ENCODE measurements around a stretch of chr19.

- RRBS, result no CpG with 5 or more reads among the region's 9 CpGs
Observed at GRCh38 chr19:39897844-39898184, 51.6 kb upstream of the FBL start.

- RRBS, result 2% methylated on average over 9 of the region's 19 CpGs
Observed at GRCh38 chr19:39971308-39971614, 296 bp downstream of the PSMC4 start.

DNA sequence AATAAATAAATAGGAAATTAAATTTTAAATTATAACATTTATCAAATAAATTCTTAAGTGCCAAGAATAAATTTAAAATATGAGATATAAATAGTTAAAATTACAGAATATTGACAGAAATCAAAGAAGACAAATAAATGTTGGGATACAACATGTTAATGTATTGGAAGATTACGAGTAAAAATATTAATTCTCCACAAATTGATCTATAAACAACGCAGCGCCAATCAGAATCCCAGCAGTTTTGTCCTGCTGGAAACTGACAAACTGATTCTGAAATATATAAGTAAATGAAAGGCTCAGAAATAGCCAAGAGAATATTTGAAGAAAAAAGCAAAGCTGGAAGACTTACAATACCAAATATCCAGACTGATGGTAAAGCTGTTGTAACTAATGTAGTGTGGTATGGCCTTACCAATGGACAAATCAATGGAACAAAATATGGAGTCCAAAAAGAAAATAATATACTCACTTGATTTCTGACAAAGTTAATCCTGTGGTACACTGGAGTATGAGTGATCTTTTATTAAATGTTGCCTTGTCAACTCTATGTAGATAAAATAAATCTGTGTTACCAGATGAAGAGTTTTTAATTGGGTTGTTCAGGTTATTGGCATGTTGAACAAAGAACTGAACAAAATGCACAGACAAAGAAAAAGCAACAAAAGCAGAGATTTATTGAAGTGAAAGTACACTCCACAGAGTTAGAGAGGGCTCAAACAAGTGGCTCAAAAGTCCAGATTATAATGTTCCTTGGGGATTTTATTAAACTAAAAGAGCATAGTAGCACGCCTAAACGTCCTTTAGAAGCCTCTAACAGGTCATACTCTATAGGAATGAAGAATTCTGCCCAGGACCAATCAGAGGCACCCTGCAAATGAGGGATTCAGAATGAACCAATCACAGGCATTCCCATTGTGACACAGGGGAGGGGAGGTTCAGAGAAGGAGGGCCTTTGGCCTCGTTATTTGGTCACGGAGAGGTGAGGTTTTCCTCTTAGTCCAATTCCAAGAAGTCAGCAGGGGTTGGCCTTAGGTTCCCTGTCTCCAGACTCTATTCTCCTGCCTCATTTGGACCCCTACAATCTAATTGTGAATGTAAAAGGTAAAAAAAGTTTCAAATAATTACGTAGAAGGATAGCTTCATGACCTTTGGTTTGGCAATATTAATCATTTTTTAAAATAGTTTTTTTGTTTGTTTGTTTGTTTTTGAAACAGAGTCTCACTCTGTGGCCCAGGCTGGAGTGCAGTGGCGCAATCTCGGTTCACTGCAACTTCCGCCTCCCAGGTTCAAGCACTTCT is 12.7 kb downstream of the PSMC4 start:
- RRBS, result no CpG with 5 or more reads among the region's 11 CpGs

- RRBS, result 5% methylated on average over 20 of the region's 26 CpGs
Observed at GRCh38 chr19:40191527-40191692, 184 bp downstream of the MAP3K10 start.

DNA sequence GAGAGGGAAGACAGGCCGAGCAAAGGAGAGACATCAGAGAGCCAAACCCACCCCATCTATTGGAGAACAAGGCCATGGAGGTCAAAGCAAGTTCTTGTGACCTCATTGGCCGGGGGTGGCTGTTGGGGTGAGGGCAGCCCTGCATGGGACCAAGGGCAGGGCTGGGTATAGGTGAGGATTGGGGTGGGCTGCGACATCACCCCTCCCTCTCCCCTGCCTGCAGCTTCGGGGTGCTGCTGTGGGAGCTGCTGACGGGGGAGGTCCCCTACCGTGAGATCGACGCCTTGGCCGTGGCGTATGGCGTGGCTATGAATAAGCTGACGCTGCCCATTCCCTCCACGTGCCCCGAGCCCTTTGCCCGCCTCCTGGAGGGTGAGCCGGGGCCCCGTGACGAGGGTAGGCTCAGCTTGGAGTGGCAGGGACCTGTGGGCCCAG is 13.1 kb downstream of the MAP3K10 start:
- RRBS, result no CpG with 5 or more reads among the region's 18 CpGs

DNA sequence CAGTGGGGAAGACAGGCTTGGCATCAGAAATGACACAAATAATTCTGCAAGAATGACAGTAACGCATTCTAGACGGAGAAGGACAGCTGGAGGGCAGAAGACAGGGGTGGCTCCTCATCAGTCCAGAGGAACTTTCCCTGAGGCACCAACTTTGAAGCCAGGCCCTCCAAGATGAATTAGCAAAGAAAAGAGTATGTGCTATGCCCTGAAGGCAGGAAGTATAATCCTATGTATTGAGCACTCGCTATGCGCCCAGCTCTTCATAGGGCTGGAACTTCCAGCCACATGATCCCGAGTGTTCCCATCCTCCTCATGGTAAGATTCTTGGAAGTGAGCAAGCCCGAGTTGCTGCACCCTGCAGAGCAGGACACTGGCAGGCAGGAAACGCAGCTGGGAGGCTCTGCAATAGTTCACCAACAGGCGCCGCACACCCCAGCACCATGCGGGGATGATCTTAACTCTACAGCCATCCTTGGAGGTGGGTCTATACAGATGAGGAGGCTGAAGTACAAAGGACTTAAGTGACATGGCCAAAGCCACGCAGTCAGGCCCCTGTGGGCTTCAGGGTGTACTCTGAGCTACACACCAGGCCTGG is 25.3 kb downstream of the C19orf47 start:
- RRBS, result no CpG with 5 or more reads among the region's 11 CpGs

- RRBS, result no CpG with 5 or more reads among the region's 7 CpGs
Observed at GRCh38 chr19:40344636-40345055, 3.6 kb downstream of the C19orf47 start.

GRCh38 chr19:40357841-40358117 is 9.3 kb downstream of the PLD3 start:
- RRBS, result no CpG with 5 or more reads among the region's 1 CpG

GRCh38 chr19:40367318-40368033 is 19.0 kb downstream of the PLD3 start:
- RRBS, result no CpG with 5 or more reads among the region's 21 CpGs

DNA sequence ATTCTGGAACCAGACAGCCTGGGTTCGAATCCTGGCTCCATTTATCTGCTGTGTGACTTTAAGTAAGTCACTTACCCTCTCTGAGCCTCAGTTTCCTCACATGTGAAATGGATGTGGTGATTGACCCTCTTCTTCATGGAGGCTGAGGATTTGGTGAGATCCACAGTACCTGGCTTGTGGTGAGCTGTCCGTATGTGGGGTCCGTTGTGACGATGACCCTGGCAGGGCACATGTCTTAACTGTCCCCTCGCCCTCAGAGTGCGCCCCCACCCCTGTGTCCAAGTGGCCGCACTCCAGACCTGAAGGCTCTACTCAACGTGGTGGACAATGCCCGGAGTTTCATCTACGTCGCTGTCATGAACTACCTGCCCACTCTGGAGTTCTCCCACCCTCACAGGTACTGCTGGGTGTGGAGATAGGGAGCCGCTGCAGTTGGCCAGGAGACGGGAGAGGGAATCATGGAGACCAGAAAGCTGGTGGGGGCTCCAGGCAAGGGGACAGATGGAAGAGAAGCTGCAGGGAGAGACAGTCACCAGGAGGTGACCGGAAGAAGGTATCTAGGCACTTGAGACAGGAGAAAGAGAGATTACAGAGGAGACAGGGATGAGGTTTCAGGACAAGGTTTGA is 15.6 kb downstream of the HIPK4 start:
- RRBS, result no CpG with 5 or more reads among the region's 14 CpGs

GRCh38 chr19:40414687-40415249 is 1.6 kb upstream of the PRX start:
- RRBS, result 64% methylated on average over 5 of the region's 14 CpGs

DNA sequence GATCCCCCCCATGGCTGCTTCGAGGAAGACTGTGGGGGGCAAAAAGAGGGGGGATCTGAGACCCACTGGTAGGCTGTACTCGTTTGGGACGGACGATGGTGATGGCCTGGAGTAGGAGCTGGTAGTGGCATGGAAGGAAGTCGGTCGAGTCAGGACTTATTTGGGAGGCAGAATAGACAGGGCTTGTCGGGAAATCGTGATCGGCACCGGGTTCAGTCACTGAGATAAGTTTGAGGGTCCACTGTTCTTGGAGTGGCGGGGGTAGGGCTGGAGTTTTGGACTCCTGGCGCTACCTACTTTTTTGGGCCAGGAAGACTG is 869 bp downstream of the SERTAD1 start:
- RRBS, result no CpG with 5 or more reads among the region's 12 CpGs

DNA sequence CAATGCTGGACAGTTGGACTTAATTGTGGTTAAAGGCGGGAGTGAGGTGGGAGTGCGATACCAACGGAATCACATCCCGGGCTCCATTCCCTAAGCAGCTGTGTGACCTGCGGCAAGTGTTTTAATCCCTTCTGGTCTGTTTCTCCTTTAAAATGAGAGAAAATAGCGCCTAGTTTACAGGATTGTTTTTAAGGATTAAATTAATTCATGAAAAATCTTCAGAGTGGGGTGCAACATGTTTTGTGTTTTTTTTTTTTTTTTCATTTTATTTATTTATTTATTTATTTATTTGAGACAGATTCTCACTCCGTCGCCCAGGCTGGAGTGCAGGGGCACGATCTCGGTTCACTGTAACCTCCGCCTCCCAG is 687 bp upstream of the SERTAD1 start:
- RRBS, result no CpG with 5 or more reads among the region's 11 CpGs

DNA sequence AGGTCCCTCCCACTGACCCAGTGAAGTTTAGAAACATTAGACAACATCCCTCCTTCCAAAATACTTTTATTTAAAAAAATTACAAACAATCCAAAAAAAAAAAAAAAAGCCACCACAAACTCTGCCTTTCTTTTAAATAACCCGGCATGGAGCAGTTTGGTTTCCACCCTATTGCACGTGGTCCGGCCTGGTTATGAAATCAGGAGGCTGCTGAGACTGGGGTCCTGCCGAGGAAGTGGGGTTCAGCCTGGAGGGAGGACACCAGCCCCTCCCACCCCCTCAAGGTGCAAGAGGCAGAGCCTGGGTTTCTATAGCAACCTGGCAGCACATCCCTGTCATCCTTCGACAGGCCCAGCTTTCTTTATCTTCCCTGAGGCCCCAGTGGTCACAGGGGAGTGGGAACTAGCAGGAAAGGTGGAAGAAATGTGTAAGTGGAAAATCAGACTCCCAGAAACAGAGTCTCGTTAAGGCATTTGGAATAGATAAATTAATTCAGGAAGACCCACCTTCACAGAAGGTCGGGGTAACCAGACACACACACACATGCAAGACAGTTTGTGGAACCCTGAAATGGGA is 3.3 kb downstream of the SERTAD3 start:
- RRBS, result no CpG with 5 or more reads among the region's 7 CpGs

DNA sequence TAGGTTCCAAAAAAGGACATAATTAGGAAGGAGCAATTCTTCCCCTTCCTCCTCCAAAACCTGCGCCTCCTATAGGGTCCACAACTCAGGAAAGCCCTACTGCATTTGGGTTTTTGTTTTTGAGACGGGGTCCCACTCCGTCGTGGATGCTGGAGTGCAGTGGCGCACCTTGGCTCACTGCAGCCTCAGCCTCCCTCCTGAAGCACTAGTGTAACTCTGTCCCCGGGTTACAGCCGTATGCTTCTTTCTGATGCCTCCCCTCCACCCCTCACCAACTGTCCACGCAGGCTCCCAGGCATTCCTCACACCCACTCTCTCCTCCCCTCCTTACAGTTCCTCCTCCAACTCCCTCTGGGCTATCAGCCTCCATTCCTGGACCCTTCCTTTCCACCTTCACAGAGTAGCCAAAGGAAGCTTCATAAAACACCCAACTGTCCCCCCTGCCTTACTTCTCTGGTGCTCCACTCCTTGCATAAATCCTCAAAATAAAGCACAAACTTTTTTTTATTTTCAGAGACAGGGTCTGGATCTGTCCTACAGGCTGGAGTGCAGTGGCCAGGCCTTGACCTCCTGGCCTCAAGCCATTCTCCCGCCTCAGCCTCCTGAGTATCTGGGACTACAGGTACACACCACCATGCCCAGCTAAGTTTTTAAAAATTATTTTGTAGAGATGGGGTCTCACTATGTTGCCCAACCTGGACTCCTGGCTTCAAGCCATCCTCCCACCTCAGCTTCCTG is 2.3 kb upstream of the SERTAD3 start:
- RRBS, result no CpG with 5 or more reads among the region's 9 CpGs

DNA sequence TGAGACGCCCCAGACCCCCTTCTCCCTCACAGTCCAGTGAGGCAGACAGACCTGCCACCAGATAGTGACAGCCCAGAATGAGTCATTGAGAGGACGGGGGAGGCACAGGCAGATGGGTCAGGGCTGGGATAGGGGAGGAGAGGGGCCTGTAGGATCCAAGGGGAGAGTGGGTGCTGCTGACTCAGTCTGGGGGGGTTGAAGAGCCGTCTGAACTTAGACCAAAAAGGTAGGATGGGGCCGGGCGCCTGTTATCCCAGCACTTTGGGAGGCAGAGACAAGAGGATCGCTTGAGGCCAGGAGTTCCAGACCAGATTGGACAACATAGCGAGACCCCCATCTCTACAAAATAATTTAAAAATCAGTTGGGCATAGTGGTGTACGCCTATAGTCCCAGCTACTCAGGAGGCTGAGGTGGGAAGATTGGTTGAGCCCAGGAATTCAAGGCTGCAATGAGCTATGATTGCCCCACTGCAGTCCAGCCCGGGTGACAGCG is 26.4 kb downstream of the NUMBL start:
- RRBS, result no CpG with 5 or more reads among the region's 10 CpGs

DNA sequence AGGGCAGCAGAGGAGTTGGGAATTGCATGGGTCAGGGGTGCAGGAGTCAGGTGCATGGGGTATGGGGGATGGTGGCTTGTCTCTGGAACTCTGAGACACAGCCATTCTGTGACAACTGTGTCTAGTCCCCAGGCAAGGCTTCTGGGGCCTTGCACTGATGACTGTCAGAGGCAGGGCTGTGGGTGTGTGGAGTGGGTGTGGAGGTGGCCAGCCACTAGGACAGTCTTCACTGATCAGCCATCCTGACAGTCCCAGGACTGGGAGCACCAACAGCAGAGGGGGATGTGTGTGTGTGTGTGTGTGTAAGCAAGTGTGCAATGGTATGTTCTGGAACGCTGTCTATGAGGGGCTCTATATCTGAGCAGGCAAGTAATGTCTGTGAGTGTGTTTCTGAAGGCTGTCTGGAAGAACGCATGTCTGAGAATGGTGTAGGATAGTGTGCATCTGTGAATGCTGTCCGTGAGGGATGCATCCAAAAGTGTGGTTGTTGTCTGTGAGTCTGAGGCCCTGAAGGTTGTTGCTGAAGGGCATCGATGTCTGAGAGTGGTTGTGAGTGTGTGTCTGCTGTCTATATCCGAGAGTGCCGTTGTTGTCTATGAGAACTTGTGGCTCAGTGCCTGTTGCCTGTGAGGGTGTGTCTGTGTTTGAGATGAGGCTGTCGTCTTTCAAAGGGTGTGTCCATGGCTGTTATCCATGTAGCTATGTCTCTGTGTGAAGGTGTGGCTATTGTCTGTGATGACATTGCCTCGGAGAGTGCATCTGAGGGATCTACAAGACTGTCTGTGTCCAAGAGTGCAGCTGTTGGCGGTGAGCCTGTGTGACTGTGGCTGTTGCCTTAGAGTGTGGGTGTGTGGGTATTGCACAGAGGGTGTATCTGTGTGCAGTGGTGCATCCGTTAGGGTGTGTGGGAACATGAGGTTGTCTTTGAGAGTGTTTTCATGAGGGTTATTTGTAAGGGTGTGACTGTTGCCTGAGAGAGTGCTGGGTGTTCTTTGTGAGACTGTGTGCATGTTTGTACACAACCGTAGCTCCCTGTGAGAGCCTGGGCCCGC is 5.1 kb downstream of the NUMBL start:
- RRBS, result no CpG with 5 or more reads among the region's 12 CpGs

- RRBS, result no CpG with 5 or more reads among the region's 6 CpGs
Observed at GRCh38 chr19:40807497-40808092, 8.6 kb downstream of the EGLN2 start.

GRCh38 chr19:40822515-40823234 is 23.7 kb downstream of the EGLN2 start:
- RRBS, result no CpG with 5 or more reads among the region's 11 CpGs

DNA sequence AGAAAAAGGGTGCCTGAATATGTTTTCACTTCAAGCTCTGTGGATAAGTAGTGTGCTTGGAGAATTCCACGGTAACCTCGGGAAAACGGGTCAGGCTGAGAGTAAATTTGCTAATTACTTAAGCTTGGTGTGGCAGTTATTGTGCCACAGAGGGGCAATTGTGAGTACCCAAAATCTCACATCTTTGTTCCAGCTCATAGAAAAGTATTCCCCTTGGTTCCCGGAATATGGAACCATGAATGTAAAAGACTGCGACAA is 36.3 kb upstream of the CYP2B6 start:
- RRBS, result no CpG with 5 or more reads among the region's 5 CpGs

Measured in AG09309 (cell line).